ENCODE results near the genes SLC30A5, CCDC125 and TMEM171.

DNA sequence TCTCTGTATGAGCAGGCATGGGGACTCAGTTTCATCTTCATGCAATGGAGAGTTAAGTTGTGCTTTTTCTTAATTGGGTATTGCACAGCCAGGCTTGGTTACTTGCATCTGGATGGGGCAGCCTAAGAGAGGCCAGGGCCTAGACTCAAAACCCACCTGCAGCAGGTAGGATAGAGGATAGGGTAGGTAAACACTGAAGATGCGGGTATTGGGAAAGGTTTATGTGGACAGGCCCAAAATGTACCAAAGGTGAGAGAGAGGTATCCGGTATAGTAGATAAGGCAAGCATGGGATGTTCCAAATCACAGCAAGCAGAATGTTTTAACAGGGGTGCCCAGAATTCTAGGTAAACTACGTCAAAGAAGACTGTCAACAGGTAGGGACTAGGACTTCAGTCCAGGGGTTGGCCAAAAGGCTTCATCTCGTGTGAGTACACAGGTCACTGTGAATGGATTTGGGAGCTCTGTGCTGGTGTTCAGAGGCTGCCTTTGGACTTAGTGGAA lies 66.3 kb downstream of the PIK3R1 start:
- RAMPAGE, long total RNA: no peak
- RRBS: no CpG with 5 or more reads among the region's 4 CpGs

- RAMPAGE, long total RNA: no peak
- RRBS: no CpG with 5 or more reads among the region's 6 CpGs
Measured at GRCh38 chr5:68289017-68289224, 73.4 kb downstream of the PIK3R1 start.

GRCh38 chr5:68290201-68290958 lies 74.8 kb downstream of the PIK3R1 start:
- RAMPAGE, long total RNA: no peak
- RRBS: no CpG with 5 or more reads among the region's 7 CpGs

- RAMPAGE, long total RNA: no peak
- RRBS: no CpG with 5 or more reads among the region's 1 CpG
Measured at GRCh38 chr5:68395898-68396158, 180.3 kb downstream of the PIK3R1 start.

GRCh38 chr5:68673326-68674453 lies 420.1 kb upstream of the SLC30A5 start:
- RAMPAGE, long total RNA: no peak
- RRBS: no CpG with 5 or more reads among the region's 17 CpGs

DNA sequence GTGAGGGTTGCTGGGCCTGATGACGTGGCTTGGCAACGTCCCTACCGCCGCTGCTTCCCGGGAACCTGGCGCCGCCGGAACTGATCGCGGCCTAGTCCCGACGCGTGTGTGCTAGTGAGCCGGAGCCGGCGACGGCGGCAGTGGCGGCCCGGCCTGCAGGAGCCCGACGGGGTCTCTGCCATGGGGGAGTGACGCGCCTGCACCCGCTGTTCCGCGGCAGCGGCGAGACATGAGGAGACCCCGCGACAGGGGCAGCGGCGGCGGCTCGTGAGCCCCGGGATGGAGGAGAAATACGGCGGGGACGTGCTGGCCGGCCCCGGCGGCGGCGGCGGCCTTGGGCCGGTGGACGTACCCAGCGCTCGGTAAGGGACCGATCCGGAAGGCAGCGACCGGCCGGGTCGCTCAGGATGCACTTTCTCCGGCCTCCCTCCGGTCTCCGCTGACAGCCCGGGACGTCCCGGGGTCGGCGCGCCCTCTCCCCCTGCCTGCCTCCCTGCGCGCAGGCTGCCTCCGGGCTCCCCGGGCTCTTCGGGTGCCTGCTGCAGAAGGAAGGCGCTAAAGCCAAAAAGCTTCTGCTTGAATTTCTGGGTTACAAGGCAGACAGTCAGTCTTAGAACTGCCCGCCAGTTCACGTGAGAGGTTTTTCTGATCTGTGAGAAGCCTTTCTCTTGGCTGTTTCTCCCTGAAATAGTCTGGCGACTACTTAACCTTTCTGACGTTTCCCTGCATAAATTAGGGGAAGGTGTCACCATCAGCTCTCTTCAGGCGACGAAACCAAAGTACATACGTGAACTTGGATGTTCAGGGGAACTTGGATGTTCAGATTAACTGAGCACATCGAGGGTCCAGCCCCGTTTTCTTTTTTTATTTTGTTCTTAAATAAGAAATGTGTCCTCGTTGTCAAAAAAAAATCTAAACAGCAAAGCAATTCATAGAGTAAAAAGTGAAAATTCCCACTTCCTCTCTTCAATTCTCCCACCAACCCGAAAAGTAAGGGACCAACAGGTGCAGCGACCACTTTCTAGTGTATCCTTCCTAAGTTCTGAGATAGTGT lies at the start of gene SLC30A5:
TSS of gene SLC30A5 (plus strand) at position 38 of the 1,054 bp plus-strand sequence.
- RAMPAGE, long total RNA: no peak
- RRBS: 1% methylated on average over 29 of the region's 82 CpGs

GRCh38 chr5:69332488-69333011 lies at the start of gene CCDC125:
Gene CCDC125, minus strand, starts transcription at chr5:69332801.
- RAMPAGE, long total RNA: no peak
- RRBS: 3% methylated on average over 21 of the region's 37 CpGs

- RAMPAGE, long total RNA: no peak
- RRBS: no CpG with 5 or more reads among the region's 2 CpGs
Measured at GRCh38 chr5:69513893-69514272, 21.3 kb downstream of the OCLN start.

- RAMPAGE, long total RNA: no peak
- RRBS: no CpG with 5 or more reads among the region's 2 CpGs
Measured at GRCh38 chr5:71589328-71589532, 2.1 kb downstream of the MCCC2 start.

DNA sequence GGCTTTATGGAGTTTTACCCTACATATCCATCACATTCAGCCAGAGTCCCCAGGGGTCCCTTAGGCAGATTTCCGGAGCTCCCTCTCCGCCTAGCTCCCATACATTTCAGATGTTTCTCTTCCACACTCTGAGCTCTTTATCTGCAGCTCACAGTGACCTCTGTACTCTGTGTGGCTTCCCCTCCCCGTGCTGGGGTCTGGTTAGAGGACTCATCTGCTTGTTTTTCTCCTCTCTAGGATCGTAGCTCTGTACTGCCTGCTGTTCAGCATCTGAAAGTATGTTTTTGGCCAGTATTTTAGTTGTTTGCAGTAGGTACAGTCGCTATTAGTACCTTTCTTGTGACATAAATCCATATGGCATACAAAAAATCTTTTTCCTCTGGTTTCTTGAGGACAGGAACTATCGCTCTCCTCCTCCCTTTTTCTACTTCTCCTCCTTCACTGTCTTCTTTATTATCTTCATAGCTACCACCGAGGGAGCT lies 25.0 kb upstream of the CARTPT start:
- RAMPAGE, long total RNA: no peak
- RRBS: no CpG with 5 or more reads among the region's 7 CpGs

DNA sequence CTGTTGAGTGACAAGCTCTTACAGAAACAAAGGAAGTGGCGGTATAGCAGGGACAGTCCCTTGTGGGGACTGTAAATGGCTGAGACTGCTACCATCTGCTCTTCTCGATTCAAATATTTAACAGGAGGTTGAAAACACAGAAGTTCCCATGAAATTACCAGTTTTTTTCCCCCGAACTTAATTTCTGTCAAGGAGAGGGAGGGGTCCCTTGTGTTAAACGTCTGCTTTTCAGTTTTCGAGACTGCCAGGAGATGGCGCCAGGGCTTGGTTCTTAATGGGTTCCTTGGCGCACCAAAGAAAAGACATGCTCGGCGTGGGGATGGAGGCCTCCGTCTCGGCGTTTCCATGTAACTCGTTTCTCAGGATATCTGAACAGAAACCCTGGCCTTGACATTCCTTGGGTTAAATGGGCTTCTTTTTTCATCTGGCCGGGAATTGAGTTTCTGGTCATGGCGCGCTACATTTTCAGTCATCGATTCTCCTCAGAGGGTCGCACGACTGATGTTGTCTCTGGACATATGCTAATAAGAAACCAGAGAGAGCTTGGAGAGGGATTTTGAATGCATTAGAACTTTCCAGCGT lies 63.9 kb downstream of the CARTPT start:
- RAMPAGE, long total RNA: no peak
- RRBS: no CpG with 5 or more reads among the region's 20 CpGs

DNA sequence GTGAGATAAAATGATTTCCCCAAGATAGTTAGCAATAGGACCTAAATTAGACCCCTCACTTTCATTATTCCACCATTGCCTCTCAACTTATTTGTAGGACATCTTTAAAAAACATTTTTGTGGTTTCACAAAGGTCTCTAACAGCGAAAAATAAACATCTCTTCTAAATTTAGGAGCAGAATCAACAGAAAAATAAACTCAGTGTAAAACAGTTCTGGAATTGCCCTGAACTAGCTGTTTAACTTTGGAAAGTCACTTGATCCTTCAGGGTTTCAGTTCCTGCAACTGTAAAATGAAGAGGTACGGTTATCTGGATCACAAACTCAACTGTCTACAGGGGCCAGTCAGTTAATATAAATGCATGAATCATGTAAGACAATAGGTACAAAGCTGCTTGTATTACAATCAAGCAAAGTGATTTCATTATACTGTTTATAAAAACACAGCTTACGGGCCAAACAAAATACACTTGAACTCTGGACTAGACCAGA lies 73.2 kb downstream of the MRPS27 start:
- RAMPAGE, long total RNA: no peak
- RRBS: no CpG with 5 or more reads among the region's 3 CpGs

- RAMPAGE, long total RNA: no peak
- RRBS: no CpG with 5 or more reads among the region's 8 CpGs
Measured at GRCh38 chr5:72508804-72509177, 1.6 kb upstream of the ZNF366 start.

GRCh38 chr5:72618535-72618836 lies 111.3 kb upstream of the ZNF366 start:
- RAMPAGE, long total RNA: no peak
- RRBS: no CpG with 5 or more reads among the region's 3 CpGs

- RAMPAGE, long total RNA: no peak
- RRBS: no CpG with 5 or more reads among the region's 6 CpGs
Measured at GRCh38 chr5:72849115-72849436, 32.6 kb downstream of the TNPO1 start.

GRCh38 chr5:72925751-72926120 lies 30.1 kb upstream of the FCHO2 start:
- RAMPAGE, long total RNA: no peak
- RRBS: no CpG with 5 or more reads among the region's 14 CpGs

- RAMPAGE, long total RNA: no peak
- RRBS: 1% methylated on average over 28 of the region's 73 CpGs
Measured at GRCh38 chr5:72956157-72957061, 568 bp downstream of the FCHO2 start.

GRCh38 chr5:73008794-73009233 lies 53.0 kb downstream of the FCHO2 start:
- RAMPAGE, long total RNA: no peak
- RRBS: no CpG with 5 or more reads among the region's 1 CpG

DNA sequence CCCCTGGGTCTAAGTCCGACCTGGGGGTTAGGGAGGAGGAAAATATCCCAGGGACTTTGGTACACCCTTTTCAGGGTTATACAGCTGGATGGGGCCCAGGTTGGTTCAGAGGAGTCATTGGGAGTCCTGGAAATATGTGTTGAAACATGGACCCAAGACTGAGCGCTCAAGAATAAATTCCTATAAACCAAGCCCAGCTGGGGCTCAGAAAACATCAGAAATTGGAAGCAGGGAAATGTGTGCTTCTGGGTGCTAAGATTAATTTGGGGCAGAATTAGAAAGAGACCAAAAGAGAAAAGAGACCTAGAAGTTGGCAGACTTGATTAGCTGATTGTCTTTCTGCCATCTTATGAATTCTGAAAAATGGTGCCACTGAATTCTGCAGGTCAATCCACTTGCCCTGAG lies 4.4 kb upstream of the TMEM171 start:
- RAMPAGE, long total RNA: no peak
- RRBS: no CpG with 5 or more reads among the region's 2 CpGs

- RAMPAGE, long total RNA: no peak
- RRBS: under 1% methylated on average over 44 of the region's 90 CpGs
Measured at GRCh38 chr5:73120233-73120934, at the start of gene TMEM171. Gene TMEM171, plus strand, starts transcription at chr5:73120575.